ENCODE measurements around the gene HACL1.

DNA sequence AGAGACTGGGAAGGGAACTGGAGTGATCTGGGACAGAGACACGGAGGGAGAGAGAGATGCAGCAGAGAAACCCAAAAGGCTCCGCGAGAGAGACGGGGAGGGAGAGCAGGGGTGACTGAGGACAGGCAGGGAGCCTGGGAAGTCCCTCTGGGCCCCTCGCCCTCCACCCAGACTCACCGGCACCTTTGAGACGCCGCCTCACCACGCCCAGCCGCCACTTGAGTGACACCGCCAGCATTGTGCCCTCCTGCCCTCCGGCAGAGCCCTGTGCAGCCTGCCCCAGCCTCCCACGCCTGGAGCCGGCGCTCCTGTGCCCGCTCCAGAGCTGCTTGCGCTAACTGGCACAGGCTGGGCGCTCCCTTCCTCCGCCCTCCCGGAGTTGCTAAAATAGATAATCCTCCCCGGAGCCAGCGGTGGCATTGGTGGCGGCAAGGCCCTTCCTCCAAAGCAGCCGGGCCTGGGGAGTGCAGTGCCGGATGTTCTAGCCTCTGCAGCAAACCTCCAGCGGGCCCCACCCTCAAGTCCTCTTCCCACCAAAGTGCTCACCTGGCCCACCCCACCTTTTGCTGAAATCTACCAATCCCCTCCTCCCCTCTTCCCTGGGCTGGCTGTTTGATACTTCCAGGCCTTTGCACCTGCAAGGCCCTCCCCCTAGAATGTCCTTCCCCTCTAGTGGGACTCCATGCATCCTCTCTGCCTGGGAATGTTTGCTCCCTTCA is 15.7 kb upstream of the GRIP2 start:
- PRO-cap = no peak

DNA sequence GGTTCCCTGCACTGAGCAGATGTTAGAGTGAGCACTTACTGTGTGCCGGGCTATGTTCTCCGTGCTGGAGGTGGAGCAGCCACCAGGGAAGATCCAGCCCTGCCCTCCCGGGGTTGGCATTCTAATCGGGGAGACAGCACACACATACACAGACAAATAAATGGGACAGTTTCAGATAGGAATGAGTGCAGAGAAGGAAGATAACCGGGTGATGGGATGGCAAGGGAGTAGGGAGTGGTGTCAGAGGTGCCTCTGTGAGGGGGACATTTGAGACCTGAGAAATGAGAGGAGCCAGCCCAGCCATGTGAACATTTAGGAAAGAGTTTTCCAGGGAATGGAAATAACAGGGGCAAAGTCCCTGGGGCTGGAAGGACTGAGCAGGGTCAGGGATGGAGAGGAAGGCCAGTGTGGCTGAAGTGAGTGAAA is 15.6 kb upstream of the FGD5 start:
- PRO-cap = no peak

DNA sequence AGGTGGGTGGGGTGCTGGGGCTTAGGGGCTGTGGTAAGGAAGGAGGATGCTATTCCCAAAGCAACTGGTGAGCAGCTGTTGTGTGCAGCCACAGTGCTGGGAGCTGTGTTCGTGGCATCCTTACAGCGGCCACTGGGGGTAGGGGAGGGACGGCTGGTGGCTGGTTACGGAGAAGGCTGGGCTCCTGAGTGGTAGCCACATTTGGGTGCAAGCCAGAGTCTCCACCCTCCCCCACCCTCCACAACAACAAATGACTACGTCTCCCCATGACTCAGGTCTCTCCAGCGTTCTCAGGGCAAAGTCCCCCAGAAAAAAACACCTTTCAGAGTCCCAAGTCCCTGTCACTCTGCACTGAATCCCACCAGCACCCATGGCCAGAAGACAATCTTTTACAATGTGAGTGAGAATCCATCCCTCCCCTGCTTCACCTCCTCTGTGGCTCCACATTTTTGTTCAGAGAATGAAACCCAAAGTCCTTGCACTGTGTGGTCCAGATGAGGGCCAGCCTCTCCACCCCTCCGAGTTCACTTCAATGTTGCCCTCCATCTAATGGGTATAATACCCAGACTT is 15.0 kb upstream of the FGD5 start:
- PRO-cap = no peak

DNA sequence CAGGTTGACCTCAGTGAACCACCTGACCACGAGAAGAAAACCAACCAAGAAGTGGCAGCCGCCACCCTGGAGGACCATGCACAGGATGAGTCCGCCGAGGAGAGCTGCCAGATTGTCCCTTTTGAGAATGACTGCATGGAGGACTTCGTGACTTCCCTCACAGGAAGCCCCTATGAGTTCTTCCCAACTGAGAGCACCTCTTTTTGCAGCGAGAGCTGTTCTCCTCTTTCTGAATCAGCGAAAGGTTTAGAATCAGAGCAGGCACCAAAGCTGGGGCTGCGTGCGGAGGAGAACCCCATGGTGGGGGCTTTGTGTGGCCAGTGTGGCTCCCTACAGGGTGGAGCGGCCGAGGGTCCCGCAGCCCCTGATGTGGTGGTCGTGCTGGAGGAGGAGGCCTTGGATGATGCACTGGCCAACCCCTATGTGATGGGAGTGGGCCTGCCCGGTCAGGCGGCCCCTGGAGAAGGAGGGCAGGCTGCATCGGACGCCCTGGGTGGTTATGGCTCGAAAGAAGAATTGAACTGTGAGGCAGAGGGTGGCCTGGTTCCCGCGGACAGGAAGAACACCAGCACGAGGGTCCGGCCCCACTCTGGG is 1.3 kb downstream of the FGD5 start:
- PRO-cap = no peak

DNA sequence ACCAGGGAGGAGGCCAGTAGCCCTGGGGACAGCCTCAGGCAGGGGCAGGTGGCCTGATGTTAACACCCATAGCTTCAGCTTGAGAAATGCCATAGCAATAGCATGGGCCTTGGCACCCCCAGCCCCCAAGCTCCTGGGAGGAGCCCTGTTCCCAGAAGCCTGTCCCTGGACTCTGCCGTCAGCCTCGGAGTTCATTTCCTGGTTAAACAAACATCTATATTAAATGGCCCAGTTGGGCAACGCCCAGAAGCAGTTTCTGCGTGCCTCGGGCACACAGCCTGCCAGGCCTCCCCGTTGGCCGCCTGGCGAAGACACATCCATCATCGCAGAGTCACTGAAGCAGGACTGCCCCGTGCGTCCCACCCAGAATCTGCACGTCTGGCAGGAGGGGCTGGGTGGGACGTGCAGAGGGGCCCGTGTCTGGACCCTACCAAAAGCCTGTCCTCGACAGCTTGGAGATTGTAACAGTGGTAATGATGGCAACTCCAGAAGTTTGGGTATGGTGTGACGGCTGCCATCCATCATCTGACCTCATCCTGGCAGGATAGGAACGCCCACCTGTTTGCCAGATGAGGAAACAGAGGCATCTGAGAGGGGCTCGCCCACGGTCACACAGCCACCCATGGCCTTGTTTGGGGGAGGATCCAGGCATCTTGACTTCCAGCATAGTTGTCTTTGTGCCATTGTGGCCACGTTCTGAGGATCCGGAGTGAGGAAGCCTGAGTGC is 58.4 kb downstream of the FGD5 start:
- PRO-cap = no peak

- PRO-cap = no peak
These were observed 47.1 kb upstream of the NR2C2 start for GRCh38 chr3:14900084-14900927.

GRCh38 chr3:14989918-14990809 is 42.8 kb downstream of the NR2C2 start:
- PRO-cap = no peak

- PRO-cap = no peak
These were observed 21.5 kb downstream of the MRPS25 start for GRCh38 chr3:15043368-15044292.

DNA sequence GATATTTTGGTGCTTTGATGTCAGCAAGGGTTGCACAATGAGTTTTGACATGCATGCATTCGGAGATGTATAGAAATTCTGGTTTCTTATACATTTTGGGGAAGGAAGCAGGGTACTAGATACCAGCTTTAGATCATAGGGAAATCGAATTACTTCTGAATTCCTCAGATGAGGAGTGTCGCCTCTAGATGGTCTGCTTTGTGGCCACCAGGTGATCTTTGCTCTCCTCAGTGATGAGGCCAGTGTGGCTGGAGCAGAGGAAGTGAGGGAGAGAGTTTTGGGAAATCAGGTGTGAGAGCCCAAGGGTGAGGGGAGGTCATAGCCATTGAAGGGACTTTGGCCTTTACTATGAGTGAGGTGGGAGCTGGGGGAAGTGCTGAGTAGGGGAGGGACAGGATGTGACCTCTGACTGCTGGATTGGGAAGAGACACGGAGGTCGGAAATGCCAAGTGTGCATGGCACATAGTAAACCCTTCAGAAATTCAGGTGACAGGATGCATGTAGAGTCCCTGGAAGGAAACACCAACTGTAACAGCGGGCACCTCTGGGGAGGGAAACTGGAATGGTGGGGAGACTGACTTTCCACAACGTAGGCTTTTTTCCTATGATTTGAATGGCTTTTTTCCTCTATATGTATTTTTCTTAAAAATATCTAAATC is 8.5 kb upstream of the RBSN start:
- PRO-cap = no peak

DNA sequence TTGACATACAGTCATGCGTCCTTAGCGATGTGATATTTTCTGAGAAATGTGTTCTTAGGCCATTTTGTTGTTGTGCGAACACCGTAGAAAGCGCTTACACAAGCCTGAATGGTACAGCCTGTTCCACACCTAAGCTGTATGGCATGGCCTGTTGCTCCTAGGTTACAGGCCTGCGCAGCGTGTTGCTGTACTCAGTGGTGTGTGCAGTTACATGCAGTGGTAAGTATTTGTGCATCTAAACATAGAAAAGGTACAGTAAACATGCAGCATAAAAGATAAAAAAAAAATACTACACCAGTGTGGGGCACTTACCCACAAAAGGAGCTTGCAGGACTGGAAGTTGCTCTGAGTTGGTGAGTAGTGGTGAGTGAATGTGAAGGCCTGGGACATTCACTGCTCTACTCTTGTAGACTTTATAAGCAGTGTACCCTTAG is 993 bp downstream of the CAPN7 start:
- PRO-cap = no peak

DNA sequence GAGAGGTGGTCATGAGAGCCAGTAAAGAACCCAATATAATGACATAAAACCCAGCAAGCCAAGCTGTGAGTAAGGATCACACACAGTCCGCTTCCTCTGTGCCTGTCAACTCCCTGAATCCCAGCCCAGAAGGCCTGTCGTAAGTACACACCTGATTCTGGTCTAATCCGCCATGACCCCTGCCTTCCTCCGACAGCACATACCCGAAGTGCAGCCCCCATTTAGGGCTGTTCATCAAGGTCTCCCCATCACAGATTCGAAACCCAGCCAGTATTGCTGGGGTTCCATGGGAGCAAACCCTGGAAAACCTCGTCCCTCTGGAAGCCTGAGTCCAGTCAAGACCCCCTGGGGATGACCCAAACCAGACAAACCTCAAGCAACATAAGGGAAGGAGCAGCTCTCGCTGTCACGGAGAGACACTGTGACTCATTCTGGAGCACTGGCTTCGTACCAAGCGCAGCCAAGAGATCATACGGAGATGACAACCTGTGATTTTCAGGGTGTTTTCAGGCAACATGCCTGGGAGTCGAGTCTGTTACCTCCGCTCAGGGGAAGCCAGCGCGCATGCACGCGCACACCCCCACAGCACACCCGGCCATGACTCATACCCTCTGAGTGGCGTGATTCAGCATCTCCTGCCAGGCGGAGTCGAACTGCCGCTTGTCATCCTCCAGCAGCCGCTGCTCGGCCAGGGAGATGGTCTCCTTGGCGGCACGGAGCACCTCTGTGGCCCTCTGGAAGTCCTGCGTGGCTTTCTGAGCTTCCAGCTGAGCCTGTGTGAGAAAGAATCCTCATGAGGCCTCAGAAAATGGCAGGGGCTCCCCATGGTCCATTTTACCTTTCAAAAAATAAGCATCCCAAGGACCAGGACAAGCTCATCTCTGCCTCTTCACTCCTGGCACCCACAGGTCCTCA is 63.0 kb downstream of the SH3BP5 start:
- PRO-cap = unidirectional peak, plus-strand start at position 691 of the sequence

- PRO-cap = no peak
These were observed 34.7 kb downstream of the SH3BP5 start for GRCh38 chr3:15297601-15298132.

- PRO-cap = no peak
These were observed 8.8 kb upstream of the SH3BP5 start for GRCh38 chr3:15341054-15341775.

DNA sequence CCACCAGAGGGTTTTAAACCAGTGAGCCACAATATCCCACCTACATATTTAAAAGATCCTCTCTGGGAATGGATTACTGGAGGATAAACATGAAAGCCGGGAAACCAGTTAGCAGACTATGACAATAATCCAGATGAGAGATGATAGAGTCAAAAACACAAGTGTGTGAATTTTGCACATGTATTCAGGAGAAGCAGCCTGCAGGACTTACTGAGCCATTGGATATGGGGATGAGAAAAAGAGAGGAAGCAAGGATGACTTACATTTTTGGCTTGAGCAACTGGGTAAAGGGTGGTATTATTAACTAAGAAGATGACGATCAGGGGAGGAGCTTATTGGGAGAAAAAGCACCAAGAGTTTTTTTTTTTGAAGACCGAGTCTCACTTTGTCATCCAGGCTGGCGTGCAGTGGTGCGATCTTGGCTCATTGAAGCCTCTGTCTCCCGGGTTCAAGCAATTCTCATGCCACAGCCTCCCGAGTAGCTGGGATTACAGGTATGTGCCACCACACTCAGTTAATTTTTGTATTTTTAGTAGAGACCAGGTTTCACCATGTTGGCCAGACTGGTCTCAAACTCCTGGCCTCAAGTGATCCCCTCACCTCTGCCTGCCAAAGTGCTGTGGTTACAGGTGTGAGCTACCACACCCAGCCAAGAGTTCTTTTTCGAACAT is 14.7 kb upstream of the SH3BP5 start:
- PRO-cap = no peak

DNA sequence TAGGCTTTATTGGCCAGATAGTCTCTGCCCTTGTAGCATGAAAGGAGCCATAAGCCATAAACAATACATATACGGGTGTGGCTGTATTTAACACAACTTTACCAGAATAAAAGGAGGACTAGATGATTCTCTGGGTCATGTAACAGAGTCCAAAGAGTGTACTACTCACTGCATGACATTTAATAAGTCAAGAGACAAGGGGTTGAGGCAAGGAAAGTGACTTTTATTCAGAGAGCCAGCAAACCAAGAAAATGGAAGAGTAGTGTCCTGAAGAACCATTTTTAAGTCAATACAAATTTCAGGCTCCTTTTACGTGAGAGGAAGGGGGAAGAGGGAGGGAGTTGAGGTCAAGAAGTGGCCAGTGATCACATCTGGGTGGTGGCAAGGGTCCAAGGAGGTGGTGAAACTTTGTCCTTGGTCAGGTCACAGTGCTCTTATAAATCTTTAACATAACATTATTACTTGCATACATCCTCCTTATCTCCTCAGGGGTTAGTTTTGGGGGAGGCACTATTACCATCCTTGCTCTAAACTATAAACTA is 46.2 kb downstream of the METTL6 start:
- PRO-cap = no peak

- PRO-cap = no peak
These were observed 15.5 kb downstream of the EAF1 start for GRCh38 chr3:15442724-15443454.

DNA sequence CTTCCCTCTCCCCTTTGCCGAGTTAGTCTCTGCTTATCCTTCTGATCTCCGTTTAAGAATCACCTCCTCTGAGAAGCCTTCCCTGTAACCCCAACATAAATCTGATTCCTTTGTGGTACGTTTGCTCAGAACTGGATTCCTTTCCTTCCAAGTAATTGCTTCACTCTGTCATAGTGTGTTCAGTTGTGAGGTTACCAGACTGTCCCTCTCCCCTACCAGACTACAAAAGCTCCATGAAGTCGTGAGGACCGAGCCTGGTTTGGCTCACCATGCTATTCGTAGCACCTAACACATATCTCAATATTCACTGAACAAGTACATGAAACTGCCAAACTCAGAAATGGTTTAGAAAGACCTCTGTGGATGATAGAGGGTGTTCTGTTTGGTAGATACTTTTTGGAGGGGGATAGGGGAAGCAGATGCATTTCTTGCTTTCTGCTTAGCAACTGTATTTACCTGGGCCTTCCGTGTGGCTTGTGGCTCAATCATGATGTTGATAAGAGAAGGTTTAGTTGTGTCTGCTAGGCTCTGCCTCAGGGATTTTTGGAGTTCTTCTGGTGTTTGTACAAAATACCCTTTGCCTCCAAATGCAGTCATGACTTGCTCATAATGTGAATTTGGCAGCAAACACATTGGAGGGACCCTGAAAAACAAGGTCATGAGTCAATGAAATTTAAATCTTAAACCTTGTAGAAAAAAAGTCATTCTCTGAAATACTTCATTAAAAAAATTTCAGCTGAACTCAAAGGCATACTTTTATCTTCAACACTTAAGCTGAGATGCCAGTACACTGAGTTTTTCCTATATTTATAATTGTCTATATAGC is 38.3 kb downstream of the HACL1 start:
- PRO-cap = no peak

DNA sequence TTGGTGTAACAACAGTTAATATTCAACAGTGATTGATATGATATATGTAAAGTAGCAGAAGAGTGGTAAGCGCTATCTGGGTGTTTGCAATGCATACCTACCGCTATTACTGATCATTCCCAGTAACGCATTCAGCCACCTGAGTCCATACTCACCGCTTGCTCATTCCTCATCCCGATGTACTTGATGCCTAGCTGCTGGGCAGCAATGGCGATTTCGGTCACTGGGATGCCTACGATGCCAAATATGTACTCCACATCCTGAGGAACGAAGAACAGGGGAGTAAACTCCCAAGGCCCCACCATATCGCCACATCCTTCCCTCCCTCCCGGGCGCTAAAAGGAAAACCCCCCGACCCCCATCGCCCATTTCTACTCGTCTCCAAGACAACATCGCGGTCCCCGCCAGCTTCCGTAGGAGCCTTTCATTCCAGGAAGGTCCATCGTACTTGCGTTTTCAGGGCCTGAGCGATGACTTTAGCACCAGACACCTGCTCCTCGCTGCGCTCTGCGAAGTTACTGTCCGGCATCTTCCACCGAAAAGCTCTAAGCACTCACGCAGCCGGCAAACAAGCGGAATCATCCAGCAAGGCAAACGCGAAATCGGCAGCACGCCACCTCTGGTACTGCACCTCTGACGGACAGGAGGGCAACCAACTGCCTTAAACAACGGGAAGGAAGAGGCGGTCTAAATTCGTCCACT is at the start of gene HACL1:
Gene HACL1 (minus strand): TSS at position 635 of the 702 bp plus-strand sequence.
- PRO-cap = bidirectional peak, plus-strand start outside the sequence, minus-strand start at position 635 of the sequence

DNA sequence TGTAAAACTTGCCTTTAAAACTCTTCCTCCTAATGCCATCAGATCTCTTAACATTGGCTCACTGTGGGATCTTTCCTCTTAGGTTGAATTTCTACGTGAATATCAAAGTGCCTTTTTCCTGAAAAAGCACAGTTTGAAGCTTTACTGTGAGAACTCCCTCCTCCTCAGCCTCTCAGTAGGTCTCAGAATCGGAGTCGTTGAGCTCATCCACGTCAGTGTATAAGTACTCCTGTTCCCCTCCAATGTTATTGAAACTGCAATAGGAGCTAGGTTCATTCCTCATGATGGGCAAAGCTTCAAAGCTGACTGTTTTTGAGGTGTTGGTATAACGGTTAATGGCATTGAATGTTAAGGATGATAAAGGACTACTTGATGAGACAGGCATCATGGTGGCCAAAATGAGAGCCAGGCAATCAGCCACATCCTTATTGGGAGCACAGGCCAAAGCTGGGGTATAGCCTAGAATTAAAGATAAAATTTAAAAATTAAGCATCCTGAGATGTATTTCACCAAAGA is 68.6 kb downstream of the BTD start:
- PRO-cap = no peak

DNA sequence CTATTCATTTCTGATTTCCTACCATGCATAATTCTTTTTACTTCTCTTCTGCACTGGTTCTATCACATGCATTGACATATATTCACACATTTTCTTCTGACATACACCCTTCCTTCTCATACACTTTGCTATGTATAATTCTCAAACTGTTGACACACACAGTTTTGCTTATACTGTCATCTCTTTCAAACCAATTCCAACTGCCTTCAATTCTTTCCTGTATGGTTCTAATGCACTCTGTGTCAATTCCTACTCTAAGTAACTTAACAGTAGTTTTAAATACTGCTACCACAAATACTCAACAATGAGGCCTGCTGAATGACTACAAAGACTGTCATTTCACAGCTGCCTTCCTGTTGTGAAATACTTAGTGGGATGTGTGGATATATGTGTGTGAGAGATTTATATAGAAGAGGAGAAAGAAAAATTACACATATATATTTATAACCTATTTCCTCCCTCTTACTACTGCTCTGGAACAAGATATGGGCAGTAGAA is 88.9 kb downstream of the ANKRD28 start:
- PRO-cap = no peak

Measured in left common carotid artery plus branches (tissue), 1 donor.